Measurements from ENCODE around the genes DNAJC13 and EPHB1.

DNA sequence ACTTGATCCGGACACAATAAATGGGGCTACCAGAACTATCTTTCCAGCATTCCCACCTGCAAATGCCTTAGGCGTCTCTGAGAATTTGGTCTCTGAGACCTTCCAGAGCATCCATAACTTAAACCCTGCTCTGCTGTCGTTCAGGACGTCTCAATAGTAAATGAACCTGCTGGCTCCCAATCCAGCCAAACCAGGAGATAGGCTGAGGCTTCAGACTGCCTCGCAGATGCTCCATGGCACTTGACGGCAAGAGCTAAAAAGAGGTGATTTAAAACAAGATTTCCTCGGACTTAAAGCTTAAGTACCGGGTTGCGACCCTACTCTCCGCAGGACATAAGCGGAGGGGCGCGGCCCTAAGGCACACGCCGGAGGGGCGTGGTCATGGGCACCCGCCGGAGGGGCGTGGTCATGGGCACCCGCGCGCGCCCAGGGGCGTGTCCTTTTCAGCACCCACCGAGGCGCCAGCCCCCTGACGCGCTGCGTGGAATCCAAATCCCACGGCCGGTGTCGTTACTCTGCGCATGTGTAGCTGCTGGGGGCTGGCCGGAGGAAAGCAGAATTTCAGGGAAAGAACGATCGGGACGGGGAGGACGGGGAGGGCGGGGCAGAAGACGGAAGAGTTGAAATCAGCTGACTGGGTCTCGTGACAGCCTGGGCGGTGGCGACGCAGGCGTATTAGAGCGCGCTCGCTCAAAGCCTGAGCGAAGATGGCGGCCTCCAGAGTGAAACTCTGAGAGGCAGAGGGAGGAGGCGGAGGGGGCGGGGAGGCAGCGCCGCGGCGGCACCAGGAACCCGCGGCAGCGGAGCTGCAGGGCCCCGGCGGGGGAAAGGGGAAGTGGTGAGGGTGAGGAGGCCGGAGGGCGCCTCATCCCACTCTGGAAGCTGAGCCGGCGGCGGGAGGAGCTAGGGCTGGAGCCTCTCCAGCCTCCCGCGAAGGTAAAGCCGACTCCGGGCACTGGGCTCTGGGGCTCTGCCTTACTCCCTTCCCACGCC lies at the start of gene DNAJC13:
Gene DNAJC13 (plus strand): TSS at position 678 of the 993 bp plus-strand sequence.
- PRO-cap, 7 experiments = peak in 7 of 7 experiments; most common plus-strand start position 693 of the sequence (in 7); most common minus-strand start position 335 of the sequence (in 5)

DNA sequence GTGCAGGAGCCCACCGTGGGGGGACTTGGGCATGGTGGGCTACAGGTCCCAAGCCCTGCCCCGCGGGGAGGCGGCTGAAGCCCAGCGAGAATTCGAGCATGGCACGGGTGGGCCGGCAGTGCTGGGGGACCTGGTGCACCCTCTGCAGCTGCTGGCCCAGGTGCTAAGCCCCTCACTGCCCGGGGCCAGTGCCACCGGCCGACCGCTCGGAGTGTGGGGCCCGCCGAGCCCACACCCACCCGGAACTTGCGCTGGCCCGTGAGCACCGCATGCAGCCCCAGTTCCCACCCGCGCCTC lies 129.2 kb downstream of the TMEM108 start:
- PRO-cap, 7 experiments = no peak in any of the 7 experiments

GRCh38 chr3:133476681-133477451 lies 77.0 kb downstream of the BFSP2 start:
- PRO-cap, 7 experiments = no peak in any of the 7 experiments

DNA sequence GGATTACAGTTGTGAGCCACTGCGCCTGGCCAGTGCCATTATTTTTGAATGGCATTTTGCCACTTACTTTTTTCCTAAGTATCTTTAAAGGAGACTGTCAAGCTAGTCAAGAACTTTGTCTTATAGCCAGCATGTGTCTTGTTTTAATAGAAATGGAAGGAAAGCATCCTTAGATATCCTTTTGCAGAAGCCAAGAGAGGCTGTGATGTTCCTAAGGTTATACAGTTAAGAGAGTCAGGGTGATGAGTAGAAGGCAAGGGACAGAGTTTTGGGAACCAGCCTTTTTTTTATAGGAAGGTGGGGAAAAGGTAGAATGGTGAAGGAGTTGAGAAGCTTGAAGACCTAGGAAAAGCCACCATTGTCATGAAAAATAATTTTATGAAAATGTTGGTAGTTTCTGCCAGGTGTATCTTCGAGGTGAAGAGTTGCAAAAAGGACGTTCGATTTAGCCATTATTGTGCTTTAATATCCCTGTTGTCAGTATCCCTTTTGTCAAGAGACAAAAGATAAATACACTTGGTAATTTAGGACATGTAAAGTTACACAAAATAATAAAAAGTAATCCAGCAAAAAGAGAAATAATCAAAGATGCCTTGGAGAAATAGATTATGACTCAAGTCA lies 9.0 kb downstream of the CDV3 start:
- PRO-cap, 7 experiments = peak in 1 of 7 experiments; most common plus-strand start position 246 of the sequence (in 1)

GRCh38 chr3:133659778-133660662 lies 1.7 kb downstream of the TOPBP1 start:
- PRO-cap, 7 experiments = no peak in any of the 7 experiments

GRCh38 chr3:133674255-133674770 lies 12.6 kb upstream of the TOPBP1 start:
- PRO-cap, 7 experiments = no peak in any of the 7 experiments

GRCh38 chr3:133756341-133756697 lies 10.1 kb downstream of the TF start:
- PRO-cap, 7 experiments = no peak in any of the 7 experiments

DNA sequence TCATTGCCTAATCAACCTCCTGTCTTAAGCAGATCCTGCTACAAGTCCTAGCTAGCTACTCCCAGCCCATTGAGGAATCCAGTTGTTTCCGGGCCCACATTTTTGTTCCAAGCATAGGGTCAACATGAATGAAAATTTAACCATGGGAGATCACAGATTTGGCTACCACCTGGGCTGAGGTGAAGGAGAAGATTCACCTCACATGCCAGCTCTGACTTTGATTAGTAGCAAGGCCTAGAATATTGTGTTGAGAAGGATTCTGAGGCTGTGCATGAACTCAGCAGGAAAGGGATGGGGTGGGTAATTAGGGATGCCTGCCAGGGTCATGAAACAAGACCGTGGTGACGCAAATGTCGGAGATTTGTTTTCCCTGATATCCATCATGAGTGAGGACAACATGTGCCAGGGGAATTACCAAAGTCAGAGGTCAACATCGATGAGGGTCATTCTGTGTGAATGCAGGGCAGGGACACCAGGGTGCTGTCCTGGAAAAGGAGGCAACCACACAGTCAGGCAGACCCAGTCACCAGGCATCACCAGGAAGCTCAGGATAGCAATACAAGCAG lies 52.3 kb downstream of the SLCO2A1 start:
- PRO-cap, 7 experiments = no peak in any of the 7 experiments

- PRO-cap, 7 experiments = no peak in any of the 7 experiments
Measured at GRCh38 chr3:134038565-134039610, 9.2 kb upstream of the SLCO2A1 start.

DNA sequence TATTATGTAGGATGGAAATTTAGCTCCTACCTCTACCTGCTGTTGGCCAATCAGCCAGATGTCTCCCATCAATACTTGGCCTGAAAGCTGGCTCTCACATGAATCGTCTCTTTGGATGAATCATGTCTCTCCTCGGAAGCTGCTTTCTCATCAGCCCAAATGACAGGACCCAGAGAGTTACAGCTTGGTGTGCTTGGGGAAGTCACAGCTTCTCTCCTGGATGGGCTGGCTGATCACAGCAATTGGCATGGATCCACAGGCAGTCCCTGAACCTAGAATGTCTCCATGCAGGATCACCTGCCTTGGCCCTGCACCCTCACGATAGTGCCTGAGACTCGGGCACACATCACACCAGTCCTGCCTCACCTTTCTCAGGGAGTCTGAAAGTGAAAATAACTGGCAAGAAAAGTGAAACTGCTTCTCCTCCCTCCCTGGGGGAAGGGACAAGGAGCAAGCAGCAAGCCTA lies 27.7 kb upstream of the SLCO2A1 start:
- PRO-cap, 7 experiments = no peak in any of the 7 experiments

GRCh38 chr3:134535470-134535789 lies 49.6 kb downstream of the CEP63 start:
- PRO-cap, 7 experiments = no peak in any of the 7 experiments

- PRO-cap, 7 experiments = no peak in any of the 7 experiments
Measured at GRCh38 chr3:134794835-134795815, at the start of gene EPHB1. Gene EPHB1, plus strand, starts transcription at chr3:134795260.

GRCh38 chr3:136103249-136103754 lies 92.8 kb downstream of the MSL2 start:
- PRO-cap, 7 experiments = no peak in any of the 7 experiments

- PRO-cap, 7 experiments = peak in 7 of 7 experiments; most common plus-strand start chr3:136195093 (in 7); most common minus-strand start chr3:136194995 (in 4)
Measured at GRCh38 chr3:136194621-136195189, 1.4 kb downstream of the MSL2 start.

- PRO-cap, 7 experiments = no peak in any of the 7 experiments
Measured at GRCh38 chr3:136255465-136256033, 5.4 kb downstream of the PCCB start.

GRCh38 chr3:136328667-136328981 lies 78.5 kb downstream of the PCCB start:
- PRO-cap, 7 experiments = no peak in any of the 7 experiments

DNA sequence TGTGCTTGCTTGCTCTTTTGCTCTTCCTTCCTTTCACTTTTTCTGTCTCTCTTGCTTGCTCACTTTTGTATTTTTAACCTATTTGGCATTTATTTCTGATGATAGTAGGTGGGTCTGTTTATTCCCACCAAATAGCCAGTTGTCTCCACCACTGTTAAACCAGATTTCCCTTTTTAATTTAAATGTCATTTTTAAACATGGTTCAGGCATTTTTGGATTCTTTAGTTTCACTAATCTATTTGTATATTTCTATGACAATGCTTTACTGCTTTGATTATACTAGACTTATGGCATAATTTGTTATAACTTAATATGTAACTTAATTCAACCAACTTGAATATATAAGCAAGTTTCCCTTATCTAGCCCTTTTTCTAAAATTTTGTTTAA lies 184.7 kb downstream of the PCCB start:
- PRO-cap, 7 experiments = no peak in any of the 7 experiments

DNA sequence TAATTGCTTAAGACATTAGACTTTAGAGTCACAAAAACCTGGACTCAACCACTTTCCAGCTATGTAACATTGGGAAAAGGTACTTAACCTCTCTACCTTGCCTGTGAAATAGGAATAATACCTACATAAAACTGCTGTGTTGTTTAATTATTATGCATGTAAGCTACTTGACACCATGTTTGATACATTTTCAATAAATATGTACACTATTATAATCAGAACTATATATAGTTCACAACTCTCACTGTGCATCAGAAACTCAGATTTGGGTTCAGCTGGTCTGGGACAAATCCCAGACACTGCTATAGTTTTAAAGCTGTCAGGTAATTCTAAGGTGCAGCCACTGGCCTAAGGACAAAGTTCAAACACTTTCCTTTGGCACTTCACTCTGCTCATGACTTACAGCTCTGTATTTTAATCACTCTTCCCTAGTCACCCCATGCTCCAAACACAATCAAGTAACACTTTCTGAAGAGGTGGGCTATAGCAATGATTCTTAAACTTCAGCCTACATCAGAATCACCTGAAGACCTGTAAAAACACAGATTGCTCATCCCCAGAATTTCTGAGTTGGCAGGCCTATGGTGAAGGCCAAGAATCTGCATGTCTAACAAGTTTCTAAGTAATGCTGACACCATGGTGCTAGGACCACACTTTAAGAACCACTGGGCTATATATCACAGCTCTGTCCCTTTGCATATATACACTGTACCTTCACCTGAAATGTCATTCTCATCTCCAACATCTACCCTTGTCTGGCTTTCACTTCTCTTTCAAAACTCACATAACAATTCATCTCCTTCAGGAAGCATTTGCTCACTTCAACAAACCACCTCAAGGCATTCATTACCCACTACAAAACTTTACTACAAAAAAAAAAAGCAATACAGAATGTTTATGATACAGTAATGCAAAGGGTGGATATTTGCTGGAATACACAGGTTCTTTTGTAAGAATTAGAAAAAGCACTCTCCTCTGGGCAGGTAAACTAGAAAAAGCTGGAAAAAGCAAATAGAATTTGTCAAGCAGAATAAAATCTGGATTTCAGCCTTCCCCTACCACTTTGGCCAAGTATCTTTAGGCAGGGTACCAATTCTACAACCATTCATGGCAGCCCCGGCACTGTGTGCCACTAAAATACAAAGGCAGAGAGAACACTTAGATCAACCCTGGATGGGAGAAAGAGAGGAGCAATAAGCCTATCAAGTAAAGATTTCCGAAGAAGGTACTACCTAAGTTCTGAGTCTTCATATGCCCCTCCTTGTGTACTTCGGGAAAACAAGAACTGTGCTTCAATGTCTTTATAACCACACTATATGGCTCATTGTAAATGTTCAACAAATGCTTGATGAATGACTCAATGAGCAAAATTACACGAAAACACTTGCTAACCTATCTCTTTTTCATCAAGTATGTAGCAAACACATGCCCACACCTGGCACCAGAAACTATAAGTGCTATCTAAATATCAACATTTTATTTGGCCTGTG lies 21.3 kb downstream of the STAG1 start:
- PRO-cap, 7 experiments = no peak in any of the 7 experiments

DNA sequence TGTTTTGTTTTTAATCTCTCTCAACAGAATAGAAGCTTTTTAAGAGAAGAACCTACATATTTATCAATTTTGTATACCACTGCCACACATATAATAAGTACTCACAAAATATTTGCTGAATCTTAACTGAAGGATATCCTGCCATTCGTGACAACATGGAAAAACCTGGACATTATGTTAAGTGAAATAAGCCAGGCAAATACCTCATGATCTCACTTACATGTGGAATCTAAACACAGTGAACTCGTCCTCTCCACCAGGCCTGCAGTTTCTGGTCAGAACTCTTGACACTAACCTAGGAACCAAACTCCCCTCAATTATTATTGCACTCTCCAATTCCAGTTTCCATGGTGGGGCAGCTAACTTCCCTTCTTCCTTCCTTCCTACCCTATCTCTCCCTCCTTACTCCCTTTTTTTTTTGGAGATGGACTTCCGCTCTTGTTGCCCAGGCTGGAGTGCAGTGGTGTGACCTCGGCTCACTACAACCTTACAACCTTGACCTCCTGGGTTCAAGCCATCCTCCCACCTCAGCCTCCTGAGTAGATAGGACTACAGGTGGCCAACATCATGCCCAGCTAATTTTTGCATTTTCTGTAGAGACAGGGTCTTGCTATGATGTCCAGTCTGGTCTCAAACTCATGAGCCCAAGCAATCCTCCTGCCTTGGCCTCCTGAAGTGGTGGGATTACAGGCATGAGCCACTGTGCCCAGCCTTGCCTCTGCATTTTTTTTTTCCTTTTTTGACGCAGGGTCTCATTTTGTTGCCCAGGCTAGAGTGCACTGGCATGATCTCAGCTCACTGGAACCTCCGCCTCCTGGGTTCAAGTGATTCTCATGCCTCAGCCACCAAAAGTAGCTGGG lies 17.2 kb downstream of the STAG1 start:
- PRO-cap, 7 experiments = no peak in any of the 7 experiments

DNA sequence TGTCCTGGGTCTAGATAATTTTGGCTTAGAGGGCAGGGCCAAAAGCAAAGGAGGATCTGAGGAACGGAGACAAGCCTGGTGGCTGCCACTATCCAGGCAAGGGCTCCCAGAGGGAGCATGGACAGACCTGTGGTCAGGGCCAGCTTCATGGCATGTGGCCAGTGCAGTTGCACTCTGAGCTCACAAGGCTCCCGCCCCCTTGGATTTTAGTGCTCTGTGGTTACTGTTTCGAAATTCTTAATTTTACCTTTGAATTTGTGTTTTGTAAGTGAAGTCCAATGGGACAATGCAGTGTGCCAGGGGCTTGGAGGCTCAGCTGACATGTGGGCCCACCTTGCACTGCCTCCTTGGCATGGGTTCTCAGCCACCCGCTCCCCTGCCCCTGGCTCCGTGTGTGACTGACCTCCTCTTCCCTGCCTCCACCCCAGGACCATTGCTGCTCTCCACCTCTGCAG lies 65.6 kb downstream of the IL20RB start:
- PRO-cap, 7 experiments = no peak in any of the 7 experiments